Right atrium auricular region (tissue), 2 donors: ENCODE measurements around a stretch of chr17.

DNA sequence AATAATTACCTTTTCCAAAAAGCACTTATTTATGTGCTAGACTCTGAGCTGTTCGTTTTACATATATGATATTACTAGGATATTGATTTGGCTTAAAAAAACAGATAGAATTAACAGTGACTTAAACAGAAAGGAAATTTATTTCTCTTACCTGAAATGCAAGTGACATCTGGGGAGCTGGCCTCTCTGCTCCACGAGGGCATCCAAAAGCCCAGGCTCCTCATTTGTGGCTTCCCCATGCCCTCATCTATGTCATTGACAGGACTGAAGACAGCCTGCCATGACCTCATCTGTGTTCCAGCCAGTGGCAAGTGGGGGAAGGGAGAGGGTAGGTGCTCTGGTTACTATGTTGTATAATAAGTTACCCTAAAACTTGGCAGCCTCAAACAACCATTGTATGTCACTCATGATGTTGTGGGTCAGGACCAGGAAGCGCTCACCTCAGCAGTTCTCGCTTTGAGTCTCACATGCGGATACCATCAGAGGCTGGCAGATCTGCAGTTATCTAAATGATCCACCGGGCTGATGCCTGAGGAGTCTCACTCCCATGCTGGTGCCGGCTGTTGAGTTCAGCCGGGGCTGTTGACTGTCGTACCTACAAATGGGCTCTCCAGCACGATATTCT is 89.1 kb upstream of the TMEM97 start:
- PRO-cap = no peak
- RAMPAGE, long total RNA, 2 experiments = no peak in any of the 2 experiments

GRCh38 chr17:28346036-28346440 is 10.5 kb downstream of the TNFAIP1 start:
- PRO-cap = unidirectional peak, plus-strand start at chr17:28346339
- RAMPAGE, long total RNA, 2 experiments = no peak in any of the 2 experiments

DNA sequence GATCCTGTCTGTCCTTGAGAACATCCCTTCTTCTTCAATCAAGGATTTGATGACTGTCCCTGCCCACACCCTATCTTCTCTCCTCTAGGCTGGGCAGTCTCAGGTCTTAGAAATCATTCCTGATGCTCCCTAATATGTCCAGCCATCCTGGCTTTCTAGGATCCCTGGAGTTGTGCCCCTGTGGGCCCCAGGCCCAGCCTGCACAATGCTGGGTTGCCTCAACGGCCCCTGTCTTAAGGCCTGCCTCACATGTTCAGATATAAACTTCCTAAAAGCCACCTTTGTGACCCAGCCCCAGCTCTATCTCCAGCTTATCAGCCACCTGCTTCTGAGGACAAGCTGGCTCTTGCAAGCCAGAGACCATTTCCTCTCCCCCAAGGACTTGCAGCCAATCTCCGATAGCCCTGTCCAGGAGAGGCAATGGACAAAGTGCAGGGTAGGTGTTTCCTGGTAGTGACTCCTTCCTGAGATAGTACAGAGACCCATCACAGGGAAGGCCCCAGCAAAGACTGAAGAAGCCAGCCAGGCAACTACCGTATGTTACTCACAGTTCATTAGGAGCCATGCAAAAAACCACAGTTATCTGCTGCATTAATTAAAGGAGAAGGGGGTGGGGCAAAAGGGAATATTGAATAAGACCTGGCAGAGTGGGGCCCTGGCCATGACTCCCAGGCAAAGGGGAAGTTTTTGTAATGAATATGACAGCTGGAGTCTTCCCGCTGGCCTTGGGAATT is 2.7 kb upstream of the SLC13A2 start:
- PRO-cap = no peak
- RAMPAGE, long total RNA, 2 experiments = no peak in any of the 2 experiments

DNA sequence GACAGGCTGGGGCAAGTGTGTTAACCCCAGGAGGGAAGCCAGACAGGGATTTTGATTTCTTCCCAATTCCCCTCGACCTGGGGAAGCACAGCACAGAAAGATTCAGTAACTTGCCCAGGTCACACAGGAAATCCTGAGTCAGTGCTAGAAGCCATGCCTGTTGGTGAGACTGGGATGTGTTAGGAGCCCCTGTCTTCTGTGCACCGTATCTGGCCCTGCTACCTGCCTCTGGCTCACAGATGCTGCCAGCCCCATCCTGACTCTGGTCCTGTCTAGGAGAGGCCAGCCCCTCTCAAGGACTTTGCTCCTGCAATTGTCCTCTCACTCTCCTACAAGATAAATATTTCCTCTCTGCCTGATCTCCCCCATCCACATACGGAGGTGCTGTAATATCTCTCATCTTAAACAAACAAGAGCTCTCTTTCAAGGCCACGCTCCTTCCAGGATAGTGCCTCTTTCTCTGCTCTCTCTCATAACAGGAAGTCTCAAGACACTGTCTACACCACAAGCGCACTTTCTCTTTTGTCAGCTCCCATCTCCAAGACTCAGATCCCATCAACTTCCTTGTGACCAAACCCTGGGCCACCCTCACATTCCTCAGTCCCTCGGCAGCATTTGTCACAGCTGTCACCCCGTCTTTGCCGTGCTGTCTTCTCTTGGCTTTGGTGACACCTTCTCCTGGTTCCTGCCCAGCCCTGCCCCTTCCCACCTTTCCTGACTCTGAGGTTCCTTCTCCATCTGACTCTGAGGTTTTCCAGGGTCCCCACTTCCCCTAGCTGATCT is 1.8 kb downstream of the SLC13A2 start:
- PRO-cap = no peak
- RAMPAGE, long total RNA, 2 experiments = no peak in any of the 2 experiments

DNA sequence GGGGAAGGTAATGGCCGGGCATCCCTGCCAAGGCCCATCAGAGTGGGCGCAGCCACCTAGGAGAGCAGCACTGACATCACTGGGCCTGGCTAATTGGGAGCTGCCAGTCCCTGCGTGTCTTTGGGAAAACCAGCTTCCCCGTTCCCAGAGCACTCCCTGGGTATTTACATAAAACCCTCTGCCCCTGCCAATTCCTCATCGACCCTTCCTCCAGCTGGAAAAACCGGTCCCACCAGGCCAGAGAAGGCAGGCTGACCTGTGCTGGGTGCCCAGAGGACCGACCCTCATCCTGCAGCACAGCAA is 8.3 kb upstream of the FOXN1 start:
- PRO-cap = no peak
- RAMPAGE, long total RNA, 2 experiments = no peak in any of the 2 experiments

GRCh38 chr17:28524984-28525768 is 19.0 kb downstream of the FOXN1 start:
- PRO-cap = no peak
- RAMPAGE, long total RNA, 2 experiments = no peak in any of the 2 experiments

GRCh38 chr17:28614634-28615494 is 879 bp upstream of the RSKR start:
- PRO-cap = no peak
- RAMPAGE, long total RNA, 2 experiments = no peak in any of the 2 experiments

GRCh38 chr17:28646655-28647211 is 1.8 kb upstream of the BLTP2 start:
- PRO-cap = no peak
- RAMPAGE, long total RNA, 2 experiments = no peak in any of the 2 experiments

DNA sequence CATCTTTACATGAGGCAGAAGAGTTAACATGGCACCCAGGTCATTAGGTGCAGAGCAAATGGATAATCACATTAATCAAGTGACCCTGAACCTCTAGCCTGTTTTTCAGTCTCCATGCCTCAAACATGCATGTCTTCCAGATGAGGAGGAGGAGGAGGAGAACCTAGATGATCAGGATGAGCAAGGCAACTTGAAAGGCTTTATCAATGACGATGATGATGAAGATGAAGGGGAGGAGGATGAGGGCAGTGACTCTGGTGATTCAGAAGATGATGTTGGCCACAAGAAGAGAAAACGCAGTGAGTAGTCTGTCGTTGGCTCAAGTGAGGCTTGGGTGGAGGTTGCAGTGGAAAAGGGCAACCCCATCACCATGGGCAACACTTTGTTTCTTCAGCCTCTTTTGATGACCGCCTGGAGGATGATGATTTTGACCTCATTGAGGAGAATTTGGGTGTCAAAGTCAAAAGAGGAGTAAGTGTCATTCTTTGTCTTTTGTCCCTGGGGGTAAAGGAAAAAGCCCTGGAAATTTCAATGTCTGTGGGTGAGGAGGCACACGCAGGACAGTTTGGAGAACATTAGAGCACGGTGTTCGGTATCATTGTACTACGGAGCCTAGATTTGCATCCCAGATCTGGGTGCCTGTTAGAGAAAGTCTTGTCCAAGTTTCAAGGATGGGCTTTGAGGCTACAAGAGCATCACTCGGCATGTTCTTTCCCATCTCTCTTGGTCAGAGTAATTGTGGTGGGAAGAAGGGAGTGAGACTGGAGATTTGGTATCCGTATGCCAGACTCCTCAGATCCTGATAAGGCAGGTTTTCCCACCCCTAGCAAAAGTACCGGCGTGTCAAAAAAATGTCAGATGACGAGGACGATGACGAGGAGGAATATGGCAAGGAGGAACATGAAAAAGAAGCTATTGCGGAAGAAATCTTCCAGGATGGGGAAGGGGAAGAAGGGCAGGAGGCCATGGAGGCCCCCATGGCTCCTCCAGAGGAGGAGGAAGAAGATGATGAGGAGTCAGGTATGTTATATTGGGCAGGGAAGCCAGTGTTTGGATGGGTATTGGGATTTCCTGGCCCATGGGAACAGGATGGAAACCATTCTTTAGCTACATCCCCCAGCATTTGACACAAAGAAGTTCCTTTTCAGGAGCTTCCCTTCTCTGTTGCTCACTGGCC is 12.5 kb downstream of the SUPT6H start:
- PRO-cap = no peak
- RAMPAGE, long total RNA, 2 experiments = no peak in any of the 2 experiments

DNA sequence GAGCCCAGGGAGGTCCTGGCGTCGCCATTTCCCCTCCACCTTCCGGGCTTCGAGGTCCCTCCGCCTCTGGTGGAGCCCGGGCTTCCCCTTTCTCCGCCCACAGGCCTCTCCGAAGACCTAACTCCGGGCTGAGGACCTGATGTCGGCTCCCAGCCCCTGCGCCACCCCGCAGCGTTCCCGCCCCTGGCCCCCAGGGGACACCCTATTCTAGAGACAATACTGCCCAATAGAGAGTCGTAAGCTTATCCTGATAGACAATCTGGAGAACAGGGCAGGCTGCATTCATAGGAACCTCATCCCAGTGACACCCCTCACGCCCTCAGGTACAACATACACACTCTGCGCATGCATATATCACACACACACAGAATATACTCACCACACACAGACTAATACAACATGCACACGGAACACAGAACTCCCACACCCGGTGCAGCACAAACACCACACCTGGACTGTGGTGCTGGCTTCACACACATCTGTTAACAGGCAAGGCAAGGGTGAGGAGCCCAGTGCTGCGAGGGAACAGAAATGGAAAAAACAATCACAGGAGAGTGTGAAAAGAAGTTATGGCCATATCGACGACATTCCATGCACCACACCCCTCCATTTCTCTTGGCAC is 693 bp upstream of the PROCA1 start:
- PRO-cap = unidirectional peak, minus-strand start at position 42 of the sequence
- RAMPAGE, long total RNA, 2 experiments = start-site peak on the minus strand in 1 of 2 experiments, centred at position 42 of the sequence, 6 reads per replicate

DNA sequence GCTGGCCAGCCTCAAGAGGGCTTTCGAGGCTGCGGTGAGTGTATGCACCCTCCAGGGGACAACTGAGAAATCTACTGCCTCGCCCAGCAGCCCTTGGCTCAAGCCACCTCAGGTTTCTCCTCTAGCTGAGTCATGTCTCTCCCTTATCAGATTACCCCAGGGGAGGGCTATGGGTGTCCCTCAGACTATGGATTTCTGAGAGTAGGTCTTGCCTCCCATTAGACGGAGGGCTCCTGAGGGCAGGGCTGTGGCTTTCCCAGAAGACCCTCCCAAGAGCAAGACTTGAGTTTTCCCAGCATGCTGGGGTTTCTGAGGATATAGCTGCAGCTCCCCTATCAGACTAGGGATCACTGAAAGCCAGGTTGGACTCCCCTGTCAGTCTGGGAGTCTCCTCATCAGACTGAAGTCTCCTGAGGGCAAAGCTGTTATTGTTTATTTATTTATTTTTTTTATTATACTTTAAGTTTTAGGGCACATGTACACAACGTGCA is 6.8 kb downstream of the NEK8 start:
- PRO-cap = no peak
- RAMPAGE, long total RNA, 2 experiments = no peak in any of the 2 experiments

GRCh38 chr17:28748136-28748701 is 4.4 kb downstream of the TRAF4 start:
- PRO-cap = no peak
- RAMPAGE, long total RNA, 2 experiments = no peak in any of the 2 experiments

- PRO-cap = no peak
- RAMPAGE, long total RNA, 2 experiments = no peak in any of the 2 experiments
These were observed 34.5 kb downstream of the FAM222B start for GRCh38 chr17:28807971-28808619.

GRCh38 chr17:28861192-28862393 is 6.8 kb downstream of the ERAL1 start:
- PRO-cap = no peak
- RAMPAGE, long total RNA, 2 experiments = no peak in any of the 2 experiments

DNA sequence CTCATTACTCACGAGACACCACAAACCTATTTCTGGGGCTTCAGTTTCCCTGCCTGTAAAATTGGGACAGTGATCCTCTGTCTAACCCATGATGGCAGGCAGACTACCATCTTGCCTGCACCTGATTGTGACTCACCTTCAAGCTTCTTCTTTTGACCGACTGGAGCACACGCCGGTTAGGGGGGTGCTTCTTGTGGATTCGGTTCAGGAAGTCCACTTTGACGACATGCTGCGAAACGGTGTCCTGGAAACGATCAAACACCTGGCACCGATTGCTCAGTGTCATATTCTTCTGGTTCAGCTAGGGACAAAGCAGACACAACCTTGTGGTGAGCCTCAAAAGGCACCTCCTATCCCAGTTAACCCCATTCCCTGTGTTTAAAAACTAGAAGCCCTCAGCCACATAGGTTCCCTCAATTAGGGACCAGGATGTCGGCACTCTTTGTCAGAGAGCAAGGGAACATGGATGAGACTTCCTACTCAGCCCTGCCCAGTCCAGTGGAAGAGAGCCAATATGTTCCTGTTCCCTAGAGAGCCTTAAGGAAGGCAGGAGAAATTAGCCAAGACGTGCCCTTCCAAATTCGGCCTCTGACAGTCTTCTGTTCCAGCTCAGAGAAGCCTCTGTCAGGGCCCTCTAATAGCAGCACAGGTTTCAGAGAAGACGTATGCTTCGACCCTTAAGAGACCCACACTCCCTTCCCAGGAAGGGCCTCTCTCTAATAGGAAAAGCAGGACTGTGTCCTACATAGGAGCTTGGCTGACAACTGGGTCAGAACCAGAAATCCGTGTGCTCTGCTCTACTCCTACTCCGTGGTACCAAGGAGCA is 14.5 kb upstream of the DHRS13 start:
- PRO-cap = no peak
- RAMPAGE, long total RNA, 2 experiments = no peak in any of the 2 experiments

DNA sequence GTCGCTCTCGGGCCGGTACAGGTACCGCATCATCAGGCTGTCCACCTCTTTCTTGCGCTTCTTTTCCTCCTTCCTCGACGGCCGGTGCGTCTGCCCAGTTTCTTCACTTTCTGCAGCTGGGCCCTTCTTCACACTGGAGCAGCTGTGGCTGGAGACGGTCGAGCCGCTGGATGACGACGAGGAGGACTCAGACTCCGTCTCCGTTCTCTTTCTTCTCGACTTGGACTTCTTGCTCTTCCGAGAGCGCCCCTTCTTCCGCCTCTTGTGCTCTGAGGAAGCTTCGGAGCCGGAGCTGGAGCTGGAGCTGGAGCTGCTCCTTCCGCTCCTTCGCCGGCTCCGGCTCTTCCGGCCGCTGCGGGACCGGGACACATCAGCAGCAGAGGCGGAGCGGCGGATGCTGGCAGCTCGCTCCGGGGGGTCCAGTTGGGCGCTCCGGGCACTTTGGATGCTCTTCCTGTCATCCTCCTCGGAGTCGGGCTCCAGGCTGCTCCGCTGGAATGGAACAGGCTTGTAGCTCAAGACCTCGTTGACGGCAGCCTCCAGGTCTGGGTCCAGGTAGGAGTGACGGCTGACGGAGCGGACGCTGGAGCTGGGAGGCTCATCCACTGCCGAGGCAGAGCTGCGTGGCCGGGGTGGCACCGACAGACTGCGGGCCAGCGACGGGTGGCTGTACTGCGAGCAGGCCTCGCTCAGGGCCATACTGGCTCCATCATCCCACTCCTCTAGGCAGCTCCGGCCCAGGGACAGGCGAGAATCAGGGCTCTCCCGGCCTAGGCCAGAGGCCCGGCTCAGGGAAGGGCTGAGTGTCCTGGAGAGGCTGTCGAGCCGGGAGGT is 37.0 kb downstream of the PIPOX start:
- PRO-cap = no peak
- RAMPAGE, long total RNA, 2 experiments = no peak in any of the 2 experiments

GRCh38 chr17:29111737-29112380 is 68.3 kb downstream of the MYO18A start:
- PRO-cap = no peak
- RAMPAGE, long total RNA, 2 experiments = no peak in any of the 2 experiments

- PRO-cap = no peak
- RAMPAGE, long total RNA, 2 experiments = no peak in any of the 2 experiments
These were observed 24.2 kb downstream of the MYO18A start for GRCh38 chr17:29155942-29156522.

DNA sequence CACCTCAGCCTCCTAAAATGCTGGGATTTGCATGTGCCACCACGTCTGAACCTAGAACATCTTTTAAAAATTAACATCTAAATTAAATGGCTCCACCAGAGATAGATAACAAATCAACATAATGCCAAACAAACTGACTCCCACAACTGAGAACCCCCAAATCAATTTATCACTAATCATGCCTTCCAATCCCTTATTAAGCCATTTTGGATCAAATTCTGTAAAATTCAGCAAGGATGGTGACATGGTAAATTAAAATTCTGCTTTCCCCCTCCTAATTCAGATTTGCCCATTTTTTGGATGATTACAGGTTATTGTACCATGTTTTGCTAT is 16.7 kb downstream of the NUFIP2 start:
- PRO-cap = no peak
- RAMPAGE, long total RNA, 2 experiments = no peak in any of the 2 experiments

DNA sequence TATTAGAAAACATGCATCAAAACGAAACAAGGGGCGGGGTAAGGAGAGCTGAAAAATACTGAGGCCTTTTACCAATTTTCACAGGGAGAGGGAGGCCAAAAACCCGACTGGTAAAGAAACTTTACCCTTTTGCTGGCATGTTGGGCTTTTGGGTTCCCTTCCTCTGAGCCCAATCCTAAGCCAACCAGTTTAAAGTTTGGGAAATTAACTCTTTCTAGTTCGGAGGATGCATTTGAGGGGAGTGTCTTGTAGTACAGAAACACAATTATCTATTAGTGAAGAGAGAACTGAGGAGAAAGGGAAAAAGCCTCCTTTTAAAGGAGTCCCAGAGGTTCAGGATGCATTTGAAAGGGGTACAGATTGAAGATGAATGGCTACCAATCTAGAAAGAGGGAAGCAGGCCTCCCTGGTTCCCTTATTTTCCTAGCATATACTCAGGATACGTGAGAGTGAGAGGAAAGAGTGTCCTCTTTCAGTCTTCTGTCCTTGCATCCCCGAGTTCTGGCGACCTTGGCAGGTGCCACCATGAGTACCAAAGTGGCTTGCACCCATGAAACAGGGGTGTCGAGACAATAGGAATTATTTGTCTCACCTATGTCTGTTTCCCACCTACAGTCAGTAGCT is 44.0 kb downstream of the TAOK1 start:
- PRO-cap = no peak
- RAMPAGE, long total RNA, 2 experiments = no peak in any of the 2 experiments